HGPS cell (cell line): Measurements from ENCODE around the gene CDKN2D.

DNA sequence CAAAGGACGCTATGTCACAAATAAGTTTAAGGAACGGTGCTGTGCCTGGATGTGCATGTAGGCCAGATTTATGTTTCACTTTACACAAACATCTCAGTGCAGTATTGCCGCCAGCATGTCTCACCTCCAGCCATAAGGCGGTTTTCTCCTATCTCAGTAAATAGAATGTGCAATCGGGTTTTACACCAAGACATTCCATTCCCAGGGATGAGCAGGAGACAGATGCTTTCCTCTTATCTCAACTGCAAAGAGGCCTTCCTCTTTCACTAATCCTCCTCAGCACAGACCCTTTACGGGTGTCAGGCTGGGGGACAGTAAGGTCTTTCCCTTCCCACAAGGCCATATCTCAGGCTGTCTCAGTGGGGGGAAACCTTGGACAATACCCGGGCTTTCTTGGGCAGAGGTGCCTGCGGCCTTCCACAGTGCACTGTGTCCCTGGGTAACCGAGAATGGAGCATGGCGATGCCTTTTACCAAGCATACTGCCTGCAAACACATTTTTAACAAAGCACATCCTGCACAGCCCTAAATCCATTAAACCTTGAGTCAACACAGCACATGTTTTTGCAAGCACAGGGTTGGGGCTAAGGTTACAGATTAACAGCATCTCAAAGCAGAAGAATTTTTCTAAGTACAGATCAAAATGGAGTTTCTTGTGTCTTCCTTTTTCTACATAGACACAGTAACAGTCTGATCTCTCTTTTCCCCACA lies 15.9 kb upstream of the ZNF846 start:
- RRBS, result no CpG with 5 or more reads among the region's 10 CpGs

DNA sequence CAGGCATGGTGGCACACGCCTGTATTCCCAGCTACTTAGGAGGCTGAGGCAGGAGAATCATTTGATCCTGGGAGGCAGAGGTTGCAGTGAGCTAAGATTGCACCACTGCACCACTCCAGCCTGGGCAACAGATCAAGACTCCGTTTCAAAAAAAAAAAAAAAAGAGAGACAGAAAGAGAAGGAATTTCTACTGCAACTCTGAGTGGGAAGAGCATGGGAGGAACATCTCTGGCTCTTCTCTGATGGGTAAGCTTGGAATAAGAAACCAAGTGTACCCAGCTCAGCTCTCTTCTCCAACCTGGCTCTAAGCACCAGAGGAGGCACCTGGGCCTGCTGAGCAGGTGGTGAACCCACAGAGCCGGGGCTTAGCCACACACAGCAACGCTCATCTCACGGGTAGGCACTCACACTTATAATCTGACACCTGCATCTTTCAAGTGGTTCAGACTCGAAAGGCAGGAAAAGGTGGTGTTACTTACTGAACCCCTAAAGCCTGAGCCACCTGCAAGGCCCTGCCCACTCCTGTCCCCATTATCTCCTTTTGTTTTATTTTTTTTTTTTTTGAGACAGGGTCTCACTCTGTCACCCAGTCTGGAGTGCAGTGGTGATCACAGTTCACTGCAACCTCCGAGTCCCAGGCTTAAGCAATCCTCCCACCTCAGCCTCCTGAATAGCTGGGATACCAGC lies 10.1 kb downstream of the FBXL12 start:
- RRBS, result no CpG with 5 or more reads among the region's 7 CpGs

GRCh38 chr19:9858020-9858488 lies 22.9 kb downstream of the PIN1 start:
- RRBS, result no CpG with 5 or more reads among the region's 5 CpGs

- RRBS, result no CpG with 5 or more reads among the region's 18 CpGs
These were observed 1.1 kb downstream of the COL5A3 start for GRCh38 chr19:10009262-10009541.

GRCh38 chr19:10112111-10113174 lies 950 bp downstream of the P2RY11 start:
- RRBS, result no CpG with 5 or more reads among the region's 30 CpGs

DNA sequence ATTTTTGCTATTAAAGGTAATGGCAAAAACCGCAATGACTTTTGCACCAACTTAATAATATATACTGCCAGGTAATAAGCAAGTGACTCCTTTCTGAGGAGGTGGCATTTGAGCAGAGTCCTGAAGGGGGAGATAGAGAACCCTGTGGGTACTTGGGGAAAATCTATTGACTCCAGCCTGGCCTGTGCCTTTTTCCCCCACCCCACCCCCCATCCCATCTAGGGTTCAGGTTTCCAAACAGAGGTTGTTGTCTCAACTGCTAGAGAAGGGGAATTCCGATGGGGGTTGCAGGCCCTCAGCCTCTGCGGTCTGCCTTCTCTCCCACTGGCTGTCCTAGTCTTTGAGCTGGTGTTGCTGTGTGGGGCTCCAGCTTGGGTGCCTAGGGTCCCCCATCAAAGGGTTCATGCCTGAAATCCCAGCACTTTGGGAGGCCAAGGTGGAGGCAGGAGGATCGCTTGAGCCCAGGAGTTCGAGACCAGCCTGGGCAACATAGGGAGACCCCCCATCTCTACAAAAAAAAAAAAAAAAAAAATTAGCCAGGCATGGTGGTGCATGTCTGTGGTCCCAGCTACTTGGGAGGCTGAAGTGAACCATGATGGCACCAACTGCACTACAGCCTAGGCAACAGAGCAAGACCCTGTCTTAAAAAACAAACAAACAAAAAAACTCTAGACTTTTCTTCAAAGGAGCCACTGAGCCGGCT lies 11.3 kb downstream of the S1PR2 start:
- RRBS, result no CpG with 5 or more reads among the region's 6 CpGs

GRCh38 chr19:10242687-10243200 lies 9.3 kb upstream of the MRPL4 start:
- RRBS, result no CpG with 5 or more reads among the region's 7 CpGs

GRCh38 chr19:10279170-10279710 lies 7.5 kb upstream of the ICAM4 start:
- RRBS, result no CpG with 5 or more reads among the region's 5 CpGs

GRCh38 chr19:10292000-10293374 lies 2.7 kb downstream of the ICAM5 start:
- RRBS, result 7% methylated on average over 6 of the region's 99 CpGs

- RRBS, result 12% methylated on average over 8 of the region's 58 CpGs
These were observed 5.6 kb downstream of the ICAM5 start for GRCh38 chr19:10295137-10295908.

- RRBS, result 82% methylated on average over 10 of the region's 34 CpGs
These were observed 1.4 kb upstream of the FDX2 start for GRCh38 chr19:10316892-10317905.

DNA sequence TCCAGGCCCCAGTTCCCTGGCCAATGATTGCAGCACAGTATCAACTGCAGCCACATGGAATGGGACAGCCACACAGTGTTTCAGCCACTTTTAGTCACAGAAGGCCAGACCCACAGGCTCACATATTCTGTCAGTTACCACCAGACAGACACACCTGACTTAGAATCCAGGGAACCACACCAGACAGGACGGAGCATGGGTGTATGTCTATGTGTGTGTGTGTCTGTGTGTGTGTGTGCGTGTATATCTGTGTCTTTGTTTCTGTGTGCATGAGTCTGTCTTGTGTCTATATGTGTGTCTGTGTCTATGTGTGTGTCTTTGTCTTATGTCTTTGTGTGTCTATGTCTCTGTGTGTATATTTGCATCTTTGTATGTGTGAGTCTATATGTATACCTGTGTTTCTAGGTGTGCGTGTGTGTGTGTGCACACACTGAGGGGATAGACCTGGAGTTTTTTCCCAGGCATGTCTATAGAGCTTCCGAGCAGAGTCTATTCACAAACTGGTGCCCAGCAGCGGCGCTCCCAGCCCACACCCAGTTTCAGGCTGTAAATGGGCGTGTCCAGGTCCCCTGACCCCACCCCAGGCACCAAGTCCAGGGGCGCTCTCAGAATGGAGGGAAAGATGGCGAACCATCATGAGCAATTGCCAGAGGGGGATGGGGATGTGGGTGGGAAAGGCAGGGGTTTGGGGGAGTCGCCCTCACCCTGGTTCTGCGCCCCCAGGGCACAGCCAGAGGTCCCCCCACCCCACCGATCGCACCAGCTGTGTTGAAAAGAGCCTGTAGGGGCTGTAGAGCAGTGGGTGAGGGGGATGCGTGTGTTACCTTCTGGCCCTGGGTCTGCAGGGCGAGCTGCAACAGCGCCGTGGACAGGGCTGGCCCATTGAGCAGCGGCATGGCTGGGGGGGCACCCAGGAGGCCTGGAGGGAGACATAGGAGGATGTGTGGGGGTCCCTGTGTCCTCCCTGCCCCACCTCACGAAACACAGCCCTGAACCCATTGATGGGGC lies 6.3 kb upstream of the FDX2 start:
- RRBS, result no CpG with 5 or more reads among the region's 19 CpGs

DNA sequence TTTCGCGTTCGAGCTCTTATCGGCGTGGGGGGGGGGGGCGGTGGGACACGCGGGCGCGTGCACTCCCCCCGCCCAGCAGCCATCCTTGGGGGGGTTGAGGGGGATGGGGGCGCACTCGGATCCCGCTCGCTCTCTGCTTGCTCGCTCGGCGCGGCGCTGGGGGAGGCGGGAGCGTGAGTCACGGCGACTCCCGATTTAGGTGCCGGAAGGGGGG lies 1.2 kb upstream of the PDE4A start:
- RRBS, result no CpG with 5 or more reads among the region's 26 CpGs

GRCh38 chr19:10431710-10432693 lies 11.7 kb downstream of the PDE4A start:
- RRBS, result 10% methylated on average over 31 of the region's 77 CpGs

- RRBS, result 2% methylated on average over 39 of the region's 79 CpGs
These were observed at the start of gene CDKN2D for GRCh38 chr19:10568404-10569095. TSS of gene CDKN2D (minus strand) at chr19:10568979.

- RRBS, result 1% methylated on average over 37 of the region's 74 CpGs
These were observed 15.2 kb upstream of the AP1M2 start for GRCh38 chr19:10602043-10602948.

- RRBS, result no CpG with 5 or more reads among the region's 28 CpGs
These were observed 16.1 kb upstream of the AP1M2 start for GRCh38 chr19:10602949-10603912.

DNA sequence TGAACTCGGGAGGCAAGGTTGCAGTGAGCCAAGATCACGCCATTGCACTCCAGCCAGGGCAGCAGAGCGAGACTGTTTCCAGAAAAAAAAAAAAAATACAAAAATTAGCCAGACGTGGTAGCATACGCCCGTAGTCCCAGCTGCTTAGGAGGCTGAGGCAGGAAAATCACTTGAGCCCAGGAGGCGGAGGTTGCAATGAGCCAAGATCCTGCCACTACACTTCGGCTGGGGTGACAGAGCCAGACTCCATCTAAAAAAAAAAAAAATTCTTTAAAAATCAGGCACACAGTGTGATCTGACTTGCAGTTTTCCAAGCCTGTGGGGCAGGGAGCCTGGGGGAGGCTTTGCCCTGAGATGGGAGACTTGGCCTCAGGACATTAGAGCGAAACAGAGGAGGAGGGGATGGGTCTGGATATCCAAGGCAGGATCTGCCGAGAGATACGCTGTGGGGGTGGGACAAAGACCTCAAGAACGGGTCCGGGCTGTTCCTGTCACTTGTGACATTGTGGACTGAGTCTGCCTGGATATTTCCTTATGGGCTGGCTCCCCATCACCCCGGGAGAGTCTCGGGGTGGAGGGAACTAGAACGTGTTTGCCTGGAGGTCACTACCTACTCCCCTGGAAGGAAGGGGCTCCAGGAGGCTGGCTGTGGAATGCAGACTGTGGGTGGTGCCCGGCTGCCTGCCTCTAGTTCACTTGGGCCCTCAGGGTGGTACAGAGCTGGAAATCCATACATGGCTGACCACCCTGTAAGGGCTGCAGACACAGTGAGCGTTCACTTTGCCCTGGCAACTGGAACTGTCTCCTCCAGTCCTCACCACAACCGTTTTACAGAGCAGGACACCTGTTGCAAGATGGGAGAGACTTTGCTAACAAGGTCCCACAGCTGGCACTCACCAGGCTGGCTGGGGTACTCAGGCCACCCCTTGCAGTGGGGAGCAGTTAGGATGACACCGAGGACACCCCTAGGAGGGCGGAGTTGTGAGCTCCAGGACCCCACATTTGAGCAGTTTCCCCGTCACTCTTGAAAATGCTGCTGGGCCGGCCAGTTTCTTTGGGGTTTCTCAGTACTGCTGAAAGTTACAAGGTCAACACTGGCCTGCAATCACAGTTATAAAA lies 26.4 kb downstream of the DNM2 start:
- RRBS, result 61% methylated on average over 4 of the region's 23 CpGs

DNA sequence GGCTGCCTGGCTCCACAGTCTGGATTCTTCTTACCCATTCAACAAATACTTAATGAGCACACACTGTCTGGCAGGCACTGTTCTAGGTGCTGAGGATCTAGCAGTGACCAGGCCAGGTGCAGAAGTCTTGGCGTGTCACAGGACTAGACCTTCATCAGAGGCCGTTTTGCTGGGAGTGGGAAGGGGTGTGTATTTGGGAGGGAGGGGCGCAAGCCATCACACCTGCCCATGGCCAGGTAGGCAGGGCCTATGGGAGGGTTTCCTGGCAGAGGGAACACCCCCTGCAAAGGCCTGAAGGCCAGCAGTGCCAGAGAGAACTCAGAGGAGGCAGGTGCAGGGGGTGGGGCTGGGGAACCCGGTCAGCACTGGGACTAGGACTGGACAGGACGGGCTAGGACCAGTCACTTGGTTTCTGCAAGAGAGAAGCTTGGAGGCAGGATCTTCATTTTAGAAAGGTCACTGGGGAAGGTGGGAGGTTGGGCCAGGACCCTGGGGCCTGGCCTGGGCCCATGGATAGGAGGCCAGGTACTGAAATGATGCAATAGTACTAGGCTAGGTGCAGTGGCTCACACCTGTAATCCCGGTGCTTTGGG lies 31.9 kb downstream of the DNM2 start:
- RRBS, result 98% methylated on average over 1 of the region's 6 CpGs

DNA sequence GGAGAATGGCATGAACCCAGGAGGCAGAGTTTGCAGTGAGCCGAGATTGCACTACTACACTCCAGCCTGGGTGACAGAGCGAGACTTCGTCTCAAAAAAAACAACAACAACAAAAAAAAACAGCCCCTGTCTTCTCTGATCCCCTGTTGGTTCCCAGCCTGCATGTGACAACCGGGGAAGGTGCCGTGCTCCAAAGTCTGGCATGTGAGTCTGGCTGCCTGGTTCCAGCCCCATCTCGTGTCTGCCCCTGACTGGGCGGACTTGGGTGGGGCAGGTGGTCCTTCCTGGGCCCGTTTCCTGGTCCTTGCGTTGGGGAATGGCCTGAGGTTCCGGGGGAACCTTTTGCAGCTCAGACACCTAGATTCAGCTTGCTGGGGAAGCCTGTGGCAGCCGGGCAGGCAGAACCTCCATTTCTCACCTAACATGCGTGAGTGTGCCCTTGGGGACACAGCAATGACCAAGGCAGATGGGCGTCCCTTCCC lies 50.5 kb downstream of the DNM2 start:
- RRBS, result 91% methylated on average over 2 of the region's 13 CpGs